ENCODE measurements around the genes PLPP6 and RLN1.

DNA sequence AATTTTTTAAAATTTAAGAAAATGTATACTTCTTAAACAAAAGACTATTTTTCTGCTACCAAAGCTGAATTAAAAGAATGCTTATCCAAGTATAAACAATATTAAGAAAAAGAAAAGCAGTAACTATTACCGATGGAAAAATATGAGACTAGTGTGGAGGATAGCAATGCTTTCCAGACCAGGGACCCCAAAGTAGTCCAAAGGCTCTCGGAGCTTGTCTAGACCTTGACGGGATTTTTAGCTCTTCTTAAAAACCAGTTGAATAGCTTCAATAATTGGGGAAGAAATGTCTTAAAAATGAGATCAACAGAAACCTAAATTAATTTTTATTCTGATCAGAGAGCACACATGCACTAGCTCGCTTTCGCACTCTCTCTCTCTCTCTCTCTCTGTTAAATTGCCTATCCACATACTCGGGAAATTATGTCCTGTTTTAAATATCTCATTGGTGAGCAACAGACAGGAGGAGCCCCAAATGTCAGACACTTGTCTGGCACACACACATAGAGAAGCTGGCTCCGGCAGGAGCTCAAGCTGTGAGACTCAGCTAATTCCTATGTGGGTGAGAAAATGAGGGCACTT is 9.4 kb downstream of the RFX3 start:
- RRBS: no CpG with 5 or more reads among the region's 7 CpGs

DNA sequence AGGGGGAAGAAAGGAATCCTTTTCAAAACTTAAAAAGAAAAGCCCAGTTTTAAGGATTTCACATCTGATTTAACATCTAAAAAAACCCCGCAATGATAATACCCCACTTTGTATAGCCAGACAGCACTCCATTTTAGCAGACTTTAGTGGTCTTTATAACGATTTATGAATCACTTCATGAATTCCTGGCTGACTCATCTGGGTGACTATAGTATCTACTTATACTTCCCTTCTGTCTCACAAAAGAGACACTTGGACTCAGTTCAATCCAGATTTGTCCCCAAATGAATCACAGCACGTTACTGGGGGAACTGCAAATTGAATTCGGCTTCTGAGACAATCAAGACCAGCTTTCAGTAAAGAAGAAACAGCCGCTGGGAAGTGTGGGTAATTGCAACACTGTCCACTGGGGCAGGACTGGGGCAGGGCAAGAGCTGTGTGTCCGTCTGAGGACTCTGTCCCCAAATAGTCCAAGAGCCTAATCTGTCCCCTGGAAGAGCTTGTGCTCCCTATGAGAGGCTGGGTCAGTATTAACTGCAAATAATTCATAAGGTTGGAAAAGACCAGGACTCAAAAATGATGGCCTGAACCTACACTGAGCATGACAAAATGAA is 337.3 kb upstream of the RFX3 start:
- RRBS: no CpG with 5 or more reads among the region's 6 CpGs

DNA sequence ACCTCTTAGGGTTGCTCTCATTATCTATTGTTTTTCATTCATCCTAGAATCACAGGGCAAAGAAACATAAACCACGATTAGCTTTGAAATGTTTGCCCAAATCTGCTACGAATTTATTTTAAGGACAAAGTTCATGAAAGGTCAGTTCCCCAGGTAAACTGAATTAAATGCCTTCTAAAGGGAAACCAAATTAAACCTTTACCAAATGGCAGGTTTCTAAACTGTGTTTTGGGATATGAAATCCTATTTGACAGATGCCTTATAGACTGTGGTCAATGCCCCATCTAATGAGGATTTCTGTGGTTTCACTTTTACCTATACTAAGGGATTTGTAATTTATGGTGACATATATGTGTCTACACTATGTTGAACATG is 188.6 kb downstream of the GLIS3 start:
- RRBS: no CpG with 5 or more reads among the region's 2 CpGs

DNA sequence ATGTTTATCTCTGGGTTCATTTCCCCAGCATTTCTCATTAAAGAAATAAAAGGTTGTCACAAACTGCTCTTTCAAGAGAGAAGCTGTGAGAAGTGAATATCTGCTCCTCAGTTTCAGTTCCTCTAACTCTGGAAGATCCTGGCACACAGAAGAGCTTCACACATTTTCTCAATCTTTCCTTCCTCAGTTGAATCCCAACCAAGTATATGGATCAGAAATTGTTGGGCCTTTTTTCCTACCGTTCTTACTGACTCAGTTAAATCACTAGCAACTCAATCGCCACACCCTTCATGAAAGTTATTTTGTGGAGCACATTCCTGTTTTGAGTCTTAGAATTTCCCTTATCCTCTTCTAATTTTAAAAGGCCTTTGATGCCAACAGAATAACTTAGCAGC is 59.4 kb upstream of the SLC1A1 start:
- RRBS: no CpG with 5 or more reads among the region's 2 CpGs

GRCh38 chr9:4549936-4550432 is 59.7 kb downstream of the SLC1A1 start:
- RRBS: no CpG with 5 or more reads among the region's 3 CpGs

- RRBS: 23% methylated on average over 21 of the region's 74 CpGs
These were observed at the start of gene PLPP6 for GRCh38 chr9:4662074-4663103. Gene PLPP6 (plus strand): TSS chr9:4662294.

DNA sequence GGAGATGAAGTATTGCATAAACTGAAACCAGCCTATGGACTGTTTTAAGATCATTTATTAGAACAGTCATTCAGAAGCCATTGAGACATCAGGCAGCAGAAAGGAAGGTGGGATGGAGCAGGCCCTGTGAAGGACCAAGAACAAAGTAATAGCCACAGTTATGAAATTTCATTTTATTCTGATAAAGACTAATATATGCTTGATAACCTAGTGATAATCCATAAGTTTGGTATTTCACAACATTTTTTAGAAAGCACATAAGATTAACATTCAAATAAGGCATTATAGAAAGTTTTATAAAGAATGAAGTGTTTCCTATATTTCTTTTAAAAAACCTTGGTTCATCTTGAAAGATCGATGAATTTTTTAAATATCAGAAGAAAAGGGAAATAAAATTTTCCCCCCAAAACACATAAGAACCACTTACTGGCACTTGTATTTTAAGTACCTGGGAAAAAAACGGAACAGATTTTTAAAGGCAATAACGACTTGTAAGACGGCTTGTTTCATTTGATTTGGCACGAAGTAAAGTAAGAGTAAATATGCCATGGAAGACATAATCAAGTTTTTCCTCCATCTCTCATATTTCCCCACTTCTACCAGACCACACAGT is 29.8 kb downstream of the AK3 start:
- RRBS: no CpG with 5 or more reads among the region's 5 CpGs

GRCh38 chr9:4739558-4739843 is 1.5 kb downstream of the AK3 start:
- RRBS: no CpG with 5 or more reads among the region's 13 CpGs

- RRBS: no CpG with 5 or more reads among the region's 17 CpGs
These were observed 22.0 kb upstream of the AK3 start for GRCh38 chr9:4762756-4763609.

GRCh38 chr9:4793671-4793980 is 882 bp downstream of the RCL1 start:
- RRBS: 0% methylated on average over 1 of the region's 7 CpGs

DNA sequence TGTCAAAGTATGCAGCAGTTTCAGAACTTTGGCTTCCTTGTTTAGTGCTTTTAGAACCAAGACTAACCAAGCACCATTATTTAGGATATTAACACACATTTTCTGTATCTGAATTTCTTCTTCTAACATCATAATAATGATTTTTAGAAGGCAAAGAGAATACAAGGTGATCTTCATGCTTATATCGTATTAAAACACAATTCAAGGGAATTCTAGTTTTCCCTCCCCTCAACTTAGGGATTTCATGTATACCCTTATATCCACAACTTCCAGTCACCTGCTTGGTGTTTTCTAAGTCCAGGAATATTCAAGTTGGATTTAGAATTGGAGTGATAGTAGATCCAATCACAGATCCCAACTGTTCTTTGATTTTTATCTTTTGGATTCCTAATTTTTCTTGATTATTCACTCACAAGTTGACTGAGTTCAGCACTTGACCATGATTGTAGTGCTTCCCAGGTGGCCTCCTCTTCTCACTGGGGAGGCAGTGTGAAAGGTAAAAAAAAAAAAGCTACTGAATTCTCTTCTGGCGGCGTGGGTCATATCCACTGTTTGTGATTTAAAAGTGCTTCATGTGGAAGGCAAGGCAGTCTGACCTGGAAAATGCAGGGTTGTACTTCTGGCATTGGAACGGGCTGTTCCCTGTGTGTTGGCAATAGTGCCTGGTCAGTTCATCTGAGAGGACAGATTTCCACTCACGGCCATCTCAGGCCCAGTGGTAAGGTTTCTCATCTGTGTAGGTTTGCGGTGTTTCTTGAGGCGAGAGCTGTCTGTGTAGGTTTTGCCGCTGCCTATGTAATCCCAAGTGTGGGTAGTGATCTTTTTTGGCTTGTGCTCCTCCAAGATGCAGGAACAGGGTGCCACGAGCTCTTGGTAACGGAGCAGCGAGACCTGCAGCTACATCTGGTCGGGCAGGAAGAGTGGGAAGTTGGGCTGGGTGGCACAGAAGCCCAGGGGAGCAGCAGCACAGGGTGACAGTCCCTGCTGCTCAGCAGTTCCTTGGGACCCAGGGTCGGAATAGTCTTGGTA is 10.8 kb downstream of the RCL1 start:
- RRBS: no CpG with 5 or more reads among the region's 13 CpGs

DNA sequence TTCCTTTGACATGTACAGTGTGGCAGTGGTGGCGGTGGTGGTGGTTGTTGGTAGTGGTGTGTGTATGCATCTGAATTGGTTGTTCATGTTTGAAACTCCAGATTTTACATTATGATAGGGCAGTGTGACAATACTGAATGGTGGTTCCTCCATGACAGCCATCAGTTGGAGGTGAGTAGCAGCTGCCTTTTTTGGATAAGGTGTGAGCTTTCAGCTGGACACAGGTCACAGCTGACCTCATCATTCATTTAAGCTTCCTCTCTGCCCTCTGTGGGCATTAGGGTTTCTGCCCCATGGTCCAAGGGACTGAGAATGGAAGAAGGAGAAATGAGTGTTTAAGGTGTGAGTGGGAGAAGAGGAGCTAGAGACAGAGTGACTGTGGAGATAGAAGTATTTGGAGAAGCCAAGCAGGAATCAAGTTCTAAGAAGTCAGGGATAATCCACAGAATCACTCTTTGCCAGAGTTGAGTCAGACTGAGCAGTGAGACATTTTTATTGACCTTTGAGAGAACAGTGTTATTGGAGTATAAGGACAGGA is 37.0 kb downstream of the RCL1 start:
- RRBS: no CpG with 5 or more reads among the region's 1 CpG

DNA sequence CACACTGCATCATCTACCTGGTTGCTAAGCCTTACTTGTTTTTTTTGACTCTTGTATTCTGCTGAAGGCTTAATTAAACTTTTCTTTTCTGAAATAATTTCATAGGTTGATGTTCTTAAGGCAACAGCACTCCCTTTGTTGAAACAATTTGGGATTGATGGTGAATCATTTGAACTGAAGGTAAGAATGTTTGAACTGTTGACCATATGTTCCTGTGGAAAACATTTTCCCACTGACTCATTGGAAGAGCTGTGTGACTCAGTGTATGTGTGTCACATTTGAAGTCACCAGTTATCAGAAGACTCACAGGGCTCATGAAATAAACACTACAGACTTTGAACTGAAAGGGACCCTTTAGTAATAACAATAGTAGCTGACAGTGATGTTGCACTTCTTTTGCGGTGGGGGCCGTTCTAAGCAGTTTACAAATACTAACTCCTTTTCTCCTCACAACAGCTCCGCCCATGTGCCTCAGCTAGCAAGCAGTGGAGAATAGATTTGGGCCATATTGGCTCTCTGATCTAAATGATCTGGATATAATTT is 40.4 kb downstream of the RCL1 start:
- RRBS: no CpG with 5 or more reads among the region's 3 CpGs

- RRBS: no CpG with 5 or more reads among the region's 7 CpGs
These were observed 59.7 kb downstream of the RCL1 start for GRCh38 chr9:4852272-4852923.

- RRBS: no CpG with 5 or more reads among the region's 10 CpGs
These were observed 61.0 kb downstream of the RCL1 start for GRCh38 chr9:4853527-4854423.

- RRBS: no CpG with 5 or more reads among the region's 6 CpGs
These were observed 50.3 kb downstream of the INSL6 start for GRCh38 chr9:5134740-5136015.

- RRBS: no CpG with 5 or more reads among the region's 5 CpGs
These were observed at the start of gene RLN1 for GRCh38 chr9:5339677-5339968. Gene RLN1 (minus strand): TSS chr9:5339876.

- RRBS: no CpG with 5 or more reads among the region's 8 CpGs
These were observed 7.7 kb upstream of the RIC1 start for GRCh38 chr9:5621167-5621704.

GRCh38 chr9:5627702-5628483 is 1.0 kb upstream of the RIC1 start:
- RRBS: no CpG with 5 or more reads among the region's 16 CpGs

All from GM12891 (cell line).